AG04450 (cell line): ENCODE data around the genes HPF1, AADAT and ADAM29.

DNA sequence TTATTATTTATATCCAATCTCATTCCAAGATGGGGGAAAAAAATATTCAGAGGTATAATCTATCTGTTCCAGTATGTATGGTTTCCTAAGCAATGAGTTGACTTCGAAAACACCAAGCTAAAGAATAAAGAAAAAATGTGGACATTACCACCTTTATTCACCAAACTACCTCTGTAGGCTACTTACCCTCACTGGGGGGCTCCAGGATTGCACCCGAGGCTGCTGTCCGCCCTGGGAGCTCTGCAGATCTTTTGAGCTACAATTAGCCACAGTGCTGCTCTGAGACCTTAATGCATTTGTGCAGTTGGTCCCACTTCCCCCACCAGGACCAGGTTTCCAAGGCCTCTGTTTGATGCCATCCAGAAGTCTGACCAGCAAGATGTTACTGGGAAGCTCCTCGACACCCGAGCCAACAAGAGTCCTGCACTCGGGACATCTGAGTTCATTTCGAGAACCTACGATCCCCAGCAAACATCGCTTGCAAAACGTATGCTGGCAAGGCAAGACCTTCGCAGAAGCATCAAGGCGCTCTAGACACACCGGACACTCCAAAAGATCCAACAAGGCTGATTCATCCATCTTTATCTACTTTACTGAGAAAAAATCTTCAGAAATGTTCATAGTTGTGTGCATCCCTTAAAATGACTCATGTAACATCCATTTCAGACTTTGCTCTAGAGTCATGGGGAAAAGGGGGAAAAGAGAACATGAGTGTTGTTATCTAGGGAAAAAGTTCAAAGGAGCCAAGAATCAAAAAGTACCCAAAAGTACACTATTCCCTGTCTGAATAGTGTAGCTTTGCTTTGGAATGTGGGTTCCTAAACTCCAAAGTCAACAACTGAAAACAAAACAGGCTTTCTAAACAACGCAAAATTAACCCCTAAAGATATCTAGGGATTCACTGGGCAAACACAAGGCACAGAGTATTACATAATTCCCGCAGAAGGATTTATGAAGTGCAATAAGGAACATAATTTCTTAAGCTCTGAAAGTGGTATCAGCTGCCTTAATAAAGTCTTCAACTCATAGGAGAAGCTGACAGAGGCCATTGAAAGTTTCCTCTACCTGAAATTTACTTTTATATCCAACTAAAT is 1.8 kb downstream of the SH3RF1 start:
- CAGE, long polyA plus RNA = no peak
- RRBS = no CpG with 5 or more reads among the region's 15 CpGs

DNA sequence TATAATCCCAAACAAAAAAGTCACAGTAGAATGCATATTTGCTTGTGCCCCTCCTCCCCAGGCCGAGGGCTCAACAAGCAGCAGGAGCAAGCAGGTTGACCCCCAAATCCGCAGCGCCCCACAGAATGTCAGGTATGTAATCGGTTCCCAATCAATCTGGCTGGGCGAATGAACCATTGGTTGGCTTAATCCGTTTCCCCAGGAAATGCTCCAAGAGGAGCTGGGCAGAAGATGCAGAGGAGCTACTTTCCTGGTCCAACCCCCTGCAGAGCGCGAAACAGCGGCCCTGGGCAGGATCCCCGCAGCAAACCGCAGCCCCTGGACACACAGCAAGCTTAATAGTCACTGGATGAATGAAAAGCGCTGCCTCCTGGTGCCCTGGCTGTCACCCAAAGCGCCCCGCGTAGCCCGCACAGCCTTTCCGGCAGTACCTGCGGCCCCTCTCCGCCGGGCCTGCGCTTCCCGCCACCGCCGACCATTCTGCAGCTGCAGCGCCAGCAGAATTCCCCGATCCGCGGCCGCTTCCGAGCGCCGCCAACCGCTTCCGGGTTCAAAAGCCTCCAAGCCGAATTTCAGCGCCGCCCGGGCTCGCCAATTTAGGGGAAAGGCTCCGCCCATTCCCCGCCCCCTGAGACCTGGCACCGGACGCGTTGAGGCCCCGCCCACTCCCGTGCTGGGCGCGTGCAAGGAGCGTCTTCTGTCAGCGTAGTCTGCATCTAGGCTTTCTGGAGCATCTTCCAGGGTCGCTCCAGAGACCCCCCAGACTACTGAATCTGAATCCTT is at the start of gene HPF1:
HPF1 (minus strand) TSS at position 546 of the 783 bp plus-strand sequence.
- CAGE, long polyA plus RNA = start-site peak on the minus strand centred at position 514 of the sequence, 67 bp wide, 564 and 621 reads in 2 replicates
- RRBS = 1% methylated on average over 11 of the region's 51 CpGs

- CAGE, long polyA plus RNA = no peak
- RRBS = no CpG with 5 or more reads among the region's 6 CpGs
Observed at GRCh38 chr4:169942459-169942635, 83.8 kb downstream of the MFAP3L start.

DNA sequence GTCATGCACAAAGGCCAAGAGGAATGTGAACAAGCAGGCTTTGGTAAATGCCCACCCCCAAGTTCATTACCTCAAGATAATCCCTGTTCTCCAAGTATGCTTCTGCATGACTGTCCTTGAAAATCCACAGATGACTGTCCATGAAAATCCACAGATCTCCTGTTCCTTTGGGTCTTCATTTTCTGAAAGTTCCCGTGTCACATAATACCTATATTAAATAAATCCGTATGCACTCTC is 83.6 kb downstream of the MFAP3L start:
- CAGE, long polyA plus RNA = no peak
- RRBS = no CpG with 5 or more reads among the region's 2 CpGs

DNA sequence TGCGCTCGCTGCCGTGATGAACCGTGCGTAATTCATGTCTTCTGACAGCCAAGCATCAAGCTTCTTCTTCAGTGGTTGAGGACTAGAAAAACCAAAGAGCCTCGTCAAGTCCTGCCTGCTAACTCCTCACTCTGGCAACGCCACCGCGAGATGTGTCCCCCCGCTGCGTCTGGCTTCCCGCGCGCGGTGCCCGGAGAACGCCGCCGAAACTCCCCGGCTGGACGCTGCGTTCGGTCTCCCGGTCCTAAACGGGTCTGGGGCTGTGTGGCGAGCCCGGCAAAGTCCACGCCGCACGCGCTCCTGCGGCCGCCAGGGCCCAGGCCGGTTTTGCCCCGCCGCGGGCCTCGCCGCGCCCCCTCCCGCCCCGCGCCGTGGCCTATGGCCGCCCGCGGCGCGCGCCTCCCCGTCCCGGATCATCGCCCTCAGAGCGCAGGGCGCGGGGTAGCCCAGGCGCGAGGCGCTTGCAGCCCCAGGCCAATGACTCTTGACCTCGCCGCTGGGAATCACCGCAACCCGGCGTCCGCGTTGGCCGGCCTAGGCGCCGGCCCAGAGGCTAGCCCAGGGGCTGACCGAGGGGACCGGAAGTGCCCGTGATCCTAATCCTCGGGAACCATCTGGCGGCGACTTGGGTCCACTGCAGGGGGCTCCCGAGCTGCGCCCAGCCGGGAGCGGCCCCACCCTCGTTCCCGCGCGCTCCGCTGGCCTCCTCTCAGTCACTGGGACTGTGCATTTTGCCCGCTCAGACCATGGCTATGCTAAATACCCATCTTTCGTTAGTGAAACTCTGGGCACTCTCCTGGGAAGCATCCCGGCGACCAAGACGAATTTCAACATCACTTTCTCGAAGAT is at the start of gene AADAT:
AADAT (minus strand) TSS at position 302 of the 849 bp plus-strand sequence.
- CAGE, long polyA plus RNA = no peak
- RRBS = 1% methylated on average over 36 of the region's 90 CpGs

GRCh38 chr4:171676925-171677124 is 136.4 kb upstream of the GALNTL6 start:
- CAGE, long polyA plus RNA = no peak
- RRBS = no CpG with 5 or more reads among the region's 2 CpGs

DNA sequence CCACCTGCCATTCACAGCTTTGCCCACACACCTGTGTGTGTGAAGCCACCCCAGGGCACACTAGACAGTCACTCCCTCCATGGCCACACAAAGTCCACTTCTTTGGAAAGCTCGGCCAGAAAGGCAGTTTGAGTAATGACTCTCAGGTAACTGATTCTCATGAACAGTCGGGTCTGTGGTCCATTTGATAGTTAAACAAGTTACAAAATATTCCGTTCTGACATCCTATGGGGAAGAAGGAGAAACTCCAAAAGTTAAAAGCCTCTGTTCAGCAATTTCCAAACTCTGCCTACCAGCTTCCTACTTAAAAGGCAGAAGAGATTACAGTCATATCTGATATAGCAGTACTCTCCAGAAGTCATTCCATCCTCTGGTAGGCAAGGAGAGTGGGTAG is 205.0 kb upstream of the GALNT7 start:
- CAGE, long polyA plus RNA = no peak
- RRBS = no CpG with 5 or more reads among the region's 3 CpGs

DNA sequence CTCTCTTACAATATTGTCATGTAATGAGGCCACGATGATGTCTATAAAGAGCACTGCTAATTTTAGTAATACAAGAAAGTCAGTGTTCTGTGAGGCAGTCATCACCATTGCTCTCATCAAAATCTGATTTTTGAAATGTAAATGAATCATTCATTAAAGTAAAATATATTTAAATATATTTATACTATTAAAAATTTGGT is 15.5 kb downstream of the HMGB2 start:
- CAGE, long polyA plus RNA = no peak
- RRBS = no CpG with 5 or more reads among the region's 1 CpG

DNA sequence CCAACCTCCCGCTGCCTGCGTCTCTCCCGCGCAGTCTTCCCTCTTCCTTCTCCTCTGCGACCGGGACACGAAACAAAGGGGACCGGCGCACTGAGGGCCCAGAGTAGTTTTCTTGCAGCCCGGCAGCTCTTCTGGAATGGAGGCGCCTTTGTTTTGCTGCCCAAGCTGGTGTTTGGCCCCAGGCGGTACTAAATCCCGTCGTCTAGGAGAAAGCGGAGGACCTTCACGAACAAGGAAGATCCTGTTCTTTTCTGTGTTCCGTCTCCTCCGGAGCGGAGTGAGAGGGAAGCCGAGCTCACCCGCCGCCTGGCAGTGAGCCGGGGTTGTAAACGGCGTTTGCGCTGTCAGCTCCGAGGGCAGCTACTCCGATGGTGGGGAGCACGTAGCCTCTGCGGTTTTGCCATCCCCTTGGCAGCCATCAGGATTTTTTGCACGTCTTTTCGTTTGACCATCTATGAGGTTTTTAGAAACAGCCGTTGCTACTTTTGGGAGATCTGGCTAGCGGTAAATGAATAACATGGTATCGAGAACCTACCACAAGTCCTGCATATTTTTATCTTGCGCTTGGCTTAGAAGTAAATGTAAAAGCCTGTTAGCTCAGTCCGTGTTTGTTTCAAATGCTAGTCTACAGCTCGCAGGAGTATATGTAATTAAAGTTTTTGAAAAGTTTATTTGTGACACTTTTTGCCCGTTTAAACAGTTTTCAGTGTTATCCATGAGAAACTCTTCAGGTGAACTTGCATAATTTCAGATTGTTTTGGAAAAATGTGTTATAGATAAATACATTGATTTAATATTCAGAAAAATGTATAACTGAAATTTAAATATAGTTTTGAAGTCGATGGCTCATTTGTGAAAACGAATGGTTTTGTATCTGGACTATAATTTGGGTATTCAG is 1.2 kb downstream of the SAP30 start:
- CAGE, long polyA plus RNA = no peak
- RRBS = 3% methylated on average over 6 of the region's 41 CpGs

GRCh38 chr4:173507788-173508887 is 21.9 kb downstream of the HAND2 start:
- CAGE, long polyA plus RNA = no peak
- RRBS = 38% methylated on average over 8 of the region's 45 CpGs

DNA sequence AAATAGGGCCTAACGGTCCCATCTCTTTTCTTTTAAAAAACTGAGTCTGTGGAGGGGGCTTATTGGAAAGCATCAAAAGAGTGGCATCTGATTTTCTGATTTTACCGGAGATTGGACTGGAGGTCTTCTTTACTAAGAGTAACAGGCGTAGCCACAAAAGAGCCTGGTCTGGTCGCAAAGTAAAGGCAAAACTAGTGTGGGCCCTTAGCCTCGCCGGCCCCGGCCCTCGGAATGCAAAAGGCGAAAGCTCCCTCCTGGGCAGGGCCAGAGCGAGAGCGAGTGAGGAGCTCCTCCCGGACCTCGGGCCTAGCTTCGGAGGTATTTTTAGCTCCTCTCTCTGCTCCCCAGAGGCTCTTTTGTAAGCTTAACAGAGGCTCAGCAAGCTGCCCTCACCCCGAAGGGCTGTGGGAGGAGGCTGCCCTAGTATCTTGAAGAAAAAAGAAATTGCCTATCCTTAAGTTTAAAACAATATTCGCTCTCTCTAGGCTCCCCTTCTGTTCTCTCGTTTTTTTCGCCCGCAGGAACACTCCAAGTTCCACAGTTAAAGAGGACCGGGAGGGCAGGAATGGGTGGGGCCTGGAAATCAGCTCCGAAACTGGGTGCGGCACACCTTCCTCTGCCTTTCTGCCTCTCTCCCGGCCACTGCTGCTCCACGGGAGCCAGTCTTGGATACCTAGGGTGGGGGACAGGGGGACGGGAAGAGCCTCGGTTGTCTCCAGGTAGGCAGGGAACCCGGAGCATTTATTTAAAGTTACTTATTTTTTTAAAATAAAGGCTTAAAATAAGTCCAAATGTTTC is 12.2 kb downstream of the HAND2 start:
- CAGE, long polyA plus RNA = no peak
- RRBS = 34% methylated on average over 16 of the region's 27 CpGs

DNA sequence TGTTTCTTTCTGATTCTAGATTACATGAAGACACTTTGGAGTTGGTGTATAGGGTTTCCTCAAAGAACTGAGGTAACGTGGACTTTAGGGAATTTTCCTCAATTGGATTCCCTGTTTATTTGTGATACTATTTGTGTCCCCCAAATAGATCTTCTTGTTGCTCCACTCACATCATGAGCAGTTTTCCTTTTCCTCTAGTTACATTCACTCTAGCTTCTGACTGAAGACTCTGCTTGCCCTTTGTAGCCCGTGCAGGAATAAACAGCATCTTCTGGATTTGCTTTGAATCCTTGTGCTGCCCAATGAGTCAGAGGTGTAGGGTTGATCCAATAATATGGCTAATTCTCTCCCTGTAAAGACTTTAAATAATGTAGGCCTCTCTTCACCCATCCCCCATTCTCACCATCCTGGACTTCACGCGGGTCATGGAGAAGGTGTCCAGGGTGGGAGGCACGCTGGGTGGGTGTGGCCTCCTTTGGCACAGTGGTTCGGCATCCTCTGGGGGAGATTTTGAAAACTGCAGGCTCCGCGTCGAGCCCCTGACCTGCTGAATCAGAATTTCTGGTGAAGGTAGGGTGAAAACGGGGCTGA is 9.1 kb downstream of the HAND2 start:
- CAGE, long polyA plus RNA = no peak
- RRBS = no CpG with 5 or more reads among the region's 10 CpGs

GRCh38 chr4:173528228-173528833 is 1.7 kb downstream of the HAND2 start:
- CAGE, long polyA plus RNA = no peak
- RRBS = 16% methylated on average over 4 of the region's 25 CpGs

- CAGE, long polyA plus RNA = no peak
- RRBS = no CpG with 5 or more reads among the region's 6 CpGs
Observed at GRCh38 chr4:173533668-173534968, 4.1 kb upstream of the HAND2 start.

- CAGE, long polyA plus RNA = no peak
- RRBS = no CpG with 5 or more reads among the region's 7 CpGs
Observed at GRCh38 chr4:174523705-174524640, 1.7 kb upstream of the HPGD start.

DNA sequence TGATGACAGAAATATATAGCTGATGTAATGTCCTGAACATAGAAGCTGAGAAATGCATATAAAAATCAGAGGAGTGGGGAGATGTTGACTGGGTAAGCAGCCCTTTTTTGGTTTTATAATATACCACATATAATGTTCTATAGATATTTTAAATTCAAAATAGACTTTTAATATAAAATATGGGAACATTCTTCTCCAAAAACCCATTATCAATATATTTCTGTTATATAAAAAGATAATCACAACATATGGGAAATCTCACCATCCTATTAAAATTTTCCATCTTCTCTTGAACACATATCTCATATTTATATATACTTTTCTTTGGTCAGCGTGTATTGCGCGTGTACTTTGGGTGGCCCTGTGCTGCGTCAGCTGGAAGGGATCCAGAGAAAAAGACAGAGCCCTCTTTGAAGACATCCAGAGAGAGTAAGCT is 4.2 kb upstream of the HPGD start:
- CAGE, long polyA plus RNA = no peak
- RRBS = no CpG with 5 or more reads among the region's 4 CpGs

GRCh38 chr4:174918141-174918712 is at the start of gene ADAM29:
Gene ADAM29, plus strand, starts transcription at chr4:174918358.
- CAGE, long polyA plus RNA = no peak
- RRBS = no CpG with 5 or more reads among the region's 5 CpGs

DNA sequence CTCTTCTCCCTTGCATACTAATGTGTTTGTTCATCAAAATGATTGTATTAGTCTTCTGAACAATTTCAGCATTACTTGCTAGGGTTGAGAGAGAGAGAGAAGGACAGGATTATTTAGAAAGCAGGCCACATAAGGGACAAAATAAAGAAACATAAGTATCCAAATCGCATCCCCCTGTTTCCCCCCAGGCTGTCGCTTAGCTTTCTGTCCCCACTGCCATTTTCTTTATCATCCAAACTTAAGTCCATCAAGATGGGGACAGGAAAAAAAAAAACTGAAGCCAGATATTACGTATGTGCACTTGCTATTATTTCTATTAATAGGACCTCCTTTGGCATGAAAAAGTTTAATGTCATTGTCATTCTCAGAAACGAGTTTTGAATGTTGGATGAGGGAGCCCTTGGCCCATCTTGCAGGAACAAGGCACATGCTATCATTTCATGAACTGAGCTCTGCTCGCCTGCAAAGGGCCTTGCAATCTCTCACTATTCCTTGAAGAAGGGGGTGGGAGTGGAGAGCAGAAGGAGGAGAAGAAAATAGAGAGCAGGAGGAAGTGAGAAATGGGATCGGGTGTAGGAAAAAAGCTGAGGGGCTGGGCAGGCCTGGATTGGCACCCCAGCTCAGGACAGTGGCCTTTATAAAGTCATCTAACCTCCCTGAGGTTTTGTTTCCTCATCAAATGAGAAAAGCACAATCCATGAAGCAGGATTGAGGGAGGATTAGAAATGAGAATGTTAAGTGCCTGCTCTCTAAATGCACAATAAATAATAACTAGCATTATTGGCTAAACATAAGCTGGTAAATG is 34.2 kb upstream of the SPATA4 start:
- CAGE, long polyA plus RNA = no peak
- RRBS = no CpG with 5 or more reads among the region's 6 CpGs

GRCh38 chr4:176237970-176238677 is 30.9 kb downstream of the ASB5 start:
- CAGE, long polyA plus RNA = no peak
- RRBS = no CpG with 5 or more reads among the region's 14 CpGs

DNA sequence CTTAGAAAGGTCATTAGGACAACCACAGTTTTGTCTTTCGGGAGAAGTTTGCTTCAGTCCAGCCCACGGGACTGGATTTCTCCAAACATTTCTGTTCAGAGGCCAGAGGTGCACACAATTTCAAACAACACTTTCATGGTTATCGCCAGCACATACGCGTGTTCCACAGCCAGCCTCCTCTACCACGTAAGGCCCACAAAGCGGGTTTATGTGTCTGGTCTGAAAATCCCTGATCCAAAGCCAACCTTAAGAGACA is 65.9 kb downstream of the VEGFC start:
- CAGE, long polyA plus RNA = no peak
- RRBS = no CpG with 5 or more reads among the region's 7 CpGs